Temporal lobe (tissue), 2 donors: ENCODE measurements around a stretch of chr6.

DNA sequence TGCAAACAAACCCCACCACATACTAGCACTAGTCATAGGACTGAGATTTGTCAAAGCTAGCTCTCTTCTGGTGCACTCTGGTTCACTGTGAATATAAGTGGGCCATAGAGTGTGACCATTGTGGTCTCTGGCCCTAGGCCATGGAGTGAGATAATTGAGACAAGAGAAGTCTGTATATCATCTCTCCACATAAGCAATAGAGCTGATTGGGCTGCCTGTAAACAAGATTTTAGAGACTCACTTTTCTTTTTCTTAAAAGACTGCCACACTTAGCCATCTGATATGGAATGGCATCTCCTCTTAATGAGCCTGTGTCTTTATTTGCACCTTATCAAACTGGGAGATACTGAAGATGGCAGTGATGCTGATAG lies 247.2 kb downstream of the LAMA2 start:
- RAMPAGE, long total RNA: no peak

- RAMPAGE, long total RNA: no peak
These were observed 325.3 kb downstream of the LAMA2 start for GRCh38 chr6:129208081-129208770.

DNA sequence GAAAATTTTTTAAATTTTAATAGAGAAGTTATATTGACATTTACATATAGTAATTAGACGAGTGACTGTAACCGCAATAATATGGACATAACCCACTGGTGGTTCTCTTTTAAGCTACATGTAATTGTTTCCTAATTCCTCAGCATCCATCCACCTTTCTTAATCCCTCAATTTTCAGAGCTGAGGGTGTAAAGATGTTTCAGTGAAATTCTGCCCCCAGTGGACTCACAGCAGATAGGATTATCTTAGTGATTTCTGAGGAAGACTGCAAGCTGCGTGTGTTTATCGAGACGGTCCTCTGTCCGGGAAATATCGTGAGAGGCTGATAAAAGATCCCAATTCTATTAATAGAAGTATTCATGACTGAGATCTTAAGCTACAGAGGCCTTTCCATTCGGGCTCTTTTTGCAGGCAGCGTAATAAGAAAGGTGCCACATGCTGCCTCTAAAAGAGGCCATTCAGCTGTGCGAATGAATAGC lies 209.1 kb downstream of the ARHGAP18 start:
- RAMPAGE, long total RNA: no peak

DNA sequence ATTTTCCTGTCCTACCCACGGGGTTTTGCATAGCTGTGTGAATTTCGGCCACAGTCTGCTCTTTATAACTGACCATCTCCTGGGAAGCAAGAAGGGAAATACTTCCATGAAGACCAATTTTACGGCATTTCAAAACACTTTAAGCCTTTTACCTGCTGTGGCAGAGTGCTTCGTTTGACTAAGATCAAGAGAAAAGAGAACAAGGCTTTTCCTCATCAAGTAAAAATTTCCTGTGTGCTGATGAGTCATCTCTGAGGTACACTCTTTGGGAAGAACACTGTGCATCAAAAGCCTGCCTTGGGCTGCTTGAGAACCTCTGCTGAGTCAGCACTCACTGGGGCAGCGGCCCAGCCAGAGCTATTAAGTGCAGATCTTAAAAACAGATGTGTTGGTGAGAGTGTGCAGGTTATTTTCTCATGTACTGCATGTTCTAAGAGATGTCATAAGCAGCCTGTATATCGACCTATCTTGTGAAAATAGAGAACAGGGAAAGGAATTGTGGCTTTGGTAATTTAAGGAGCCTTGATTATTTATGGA lies 208.6 kb downstream of the ARHGAP18 start:
- RAMPAGE, long total RNA: no peak

DNA sequence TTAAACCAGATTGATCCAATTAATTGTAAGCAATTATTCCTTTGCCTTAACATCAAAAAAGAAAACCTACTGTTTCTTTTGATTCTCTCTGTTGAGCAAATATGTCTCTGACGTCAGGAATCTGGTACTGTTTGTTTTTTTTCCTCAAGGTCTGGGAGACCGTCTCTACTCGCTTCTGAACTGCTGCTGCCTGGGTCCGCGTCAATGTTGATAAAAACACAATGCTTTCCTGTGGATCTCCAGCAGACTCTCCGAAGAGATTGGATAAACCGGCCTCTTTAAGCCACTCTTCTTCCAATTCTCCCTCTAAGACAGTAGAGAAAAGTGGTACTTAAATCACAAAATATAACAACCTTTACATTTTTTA lies 71.7 kb downstream of the ARHGAP18 start:
- RAMPAGE, long total RNA: no peak

DNA sequence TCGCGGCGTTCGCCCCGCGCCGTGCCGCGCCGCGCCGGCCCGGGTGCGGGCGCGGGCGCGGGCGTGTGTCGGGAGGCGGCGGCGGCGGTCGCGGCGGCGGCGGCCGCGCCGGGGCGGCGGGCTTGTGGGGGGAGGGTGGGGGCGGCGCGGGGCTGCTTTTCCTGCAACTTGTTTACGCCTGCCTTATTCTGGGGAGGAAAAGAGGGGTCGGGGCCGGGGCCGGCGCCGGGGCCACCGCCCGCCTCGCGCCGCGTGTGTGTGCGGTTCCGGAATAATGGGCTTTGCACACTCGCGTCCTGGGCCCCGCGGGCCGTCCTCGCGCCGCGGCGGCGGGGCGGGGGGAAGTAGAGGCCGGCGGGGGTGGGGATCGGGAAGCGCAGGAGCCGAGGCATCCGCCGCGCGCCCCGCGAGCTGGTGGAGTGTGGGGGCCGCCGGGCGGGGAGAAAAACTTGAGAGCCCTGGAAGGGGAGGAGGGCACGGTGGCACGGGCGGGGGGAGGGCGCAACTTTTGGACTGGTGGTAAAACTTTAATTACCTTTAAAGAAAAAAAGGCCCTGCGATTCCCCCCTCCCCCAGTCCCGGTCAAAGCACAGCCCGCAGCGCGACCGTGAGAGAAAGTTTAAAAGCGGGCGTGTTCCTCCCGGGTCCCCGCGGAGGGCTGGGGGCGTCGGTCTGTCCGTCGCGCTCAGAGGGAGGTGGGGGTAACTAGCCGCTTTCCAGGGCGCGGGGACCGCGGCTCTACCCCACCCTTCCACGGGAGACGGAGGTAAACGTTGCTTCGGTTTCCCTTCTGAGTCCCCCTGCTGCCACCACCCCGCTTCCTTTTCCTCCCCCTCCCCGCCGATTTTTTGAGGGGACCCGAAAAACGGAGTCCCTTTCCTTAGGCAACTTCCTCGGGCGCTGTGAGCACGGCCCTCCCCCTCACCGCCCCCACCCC lies 1.8 kb downstream of the L3MBTL3 start:
- RAMPAGE, long total RNA: no peak

- RAMPAGE, long total RNA: no peak
These were observed 734 bp upstream of the SAMD3 start for GRCh38 chr6:130223383-130223987.

- RAMPAGE, long total RNA: no peak
These were observed 7.5 kb downstream of the SMLR1 start for GRCh38 chr6:130834614-130835135.

DNA sequence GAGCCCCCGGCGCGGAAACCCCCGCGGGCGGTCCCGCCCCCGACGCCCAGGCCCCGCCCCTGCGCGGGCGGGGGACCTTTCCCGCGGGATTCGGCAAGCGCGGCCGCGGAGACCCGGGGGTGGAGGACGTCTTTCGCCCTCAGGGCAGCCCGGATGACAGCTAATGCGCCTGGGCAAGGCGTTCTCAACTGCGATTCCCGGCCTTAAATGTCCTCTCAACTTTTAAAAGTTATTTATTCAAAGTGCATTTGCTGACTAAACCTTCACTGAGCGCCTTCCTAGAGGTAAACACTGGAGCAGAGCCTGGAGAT lies 243 bp upstream of the EPB41L2 start:
- RAMPAGE, long total RNA: no peak

DNA sequence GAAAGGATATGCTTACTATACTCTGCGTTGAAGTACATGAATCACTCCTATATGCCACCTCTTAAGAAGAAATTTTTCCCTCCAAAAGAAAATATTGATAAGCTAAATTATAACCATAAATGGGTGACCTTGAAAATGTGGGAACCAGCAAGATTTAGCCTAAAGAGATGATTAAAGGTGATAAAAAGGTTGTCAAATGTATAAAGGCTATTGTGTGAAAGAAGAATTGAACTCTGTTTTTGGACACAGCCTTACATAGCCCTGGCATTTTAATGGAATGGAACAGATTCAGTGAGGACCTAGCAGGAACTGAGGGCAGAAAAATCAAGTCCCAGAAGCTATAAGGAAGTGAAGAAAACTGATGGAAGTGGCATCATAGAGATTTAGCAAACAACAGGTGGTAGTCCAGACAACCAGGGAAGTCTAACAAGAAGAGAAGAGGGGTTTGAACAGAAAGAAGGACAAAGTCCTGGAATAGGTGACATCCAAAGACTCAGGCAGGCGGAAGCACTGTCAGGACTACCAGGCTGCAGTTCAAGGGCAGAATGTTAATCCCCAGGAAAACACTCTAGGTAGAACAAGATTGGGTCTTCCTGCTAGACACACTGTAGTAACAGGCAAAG lies 1.9 kb upstream of the EPB41L2 start:
- RAMPAGE, long total RNA: no peak

DNA sequence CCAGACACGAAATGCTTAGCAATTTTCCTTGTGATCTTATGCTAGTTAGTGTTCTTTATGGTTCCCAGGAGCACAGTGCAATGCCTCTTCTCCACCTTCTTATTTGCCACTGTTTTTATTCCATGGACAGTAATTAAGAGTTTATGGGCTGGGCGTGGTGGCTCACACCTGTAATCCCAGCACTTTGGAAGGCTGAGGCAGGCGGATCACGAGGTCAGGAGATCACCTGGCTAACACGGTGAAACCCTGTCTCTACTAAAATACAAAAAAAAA lies 55.6 kb downstream of the ENPP1 start:
- RAMPAGE, long total RNA: no peak

- RAMPAGE, long total RNA: no peak
These were observed 27.3 kb upstream of the CCN2 start for GRCh38 chr6:131978434-131978984.

DNA sequence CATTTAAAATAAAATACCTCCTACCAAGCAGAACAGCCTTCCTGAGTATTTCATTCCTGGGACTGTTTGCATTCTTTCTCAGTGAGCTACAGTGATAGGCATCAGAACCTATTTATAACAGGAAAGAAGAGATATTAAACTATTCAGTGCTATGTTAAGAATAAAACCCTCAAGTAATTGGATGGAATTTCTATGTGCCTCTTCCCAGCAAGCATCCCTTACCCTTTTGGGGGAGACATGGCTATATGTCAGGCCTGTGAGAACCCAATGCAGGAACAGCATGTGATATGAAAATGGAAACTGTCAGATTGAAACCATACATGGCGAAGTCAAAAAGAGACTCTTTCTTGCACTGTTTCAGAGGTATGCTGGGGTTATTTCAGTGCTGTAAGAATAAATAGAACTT lies 133.8 kb upstream of the CCN2 start:
- RAMPAGE, long total RNA: no peak

- RAMPAGE, long total RNA: no peak
These were observed 67.7 kb downstream of the MOXD1 start for GRCh38 chr6:132333469-132334026.

- RAMPAGE, long total RNA: no peak
These were observed 46.6 kb downstream of the MOXD1 start for GRCh38 chr6:132354411-132355319.

GRCh38 chr6:132659373-132659718 lies 364 bp upstream of the TAAR1 start:
- RAMPAGE, long total RNA: no peak

- RAMPAGE, long total RNA: no peak
These were observed 4.4 kb downstream of the RPS12 start for GRCh38 chr6:132818618-132819286.

GRCh38 chr6:133396500-133396699 lies 155.2 kb downstream of the EYA4 start:
- RAMPAGE, long total RNA: no peak

- RAMPAGE, long total RNA: no peak
These were observed 127.2 kb upstream of the TCF21 start for GRCh38 chr6:133761733-133762130.

DNA sequence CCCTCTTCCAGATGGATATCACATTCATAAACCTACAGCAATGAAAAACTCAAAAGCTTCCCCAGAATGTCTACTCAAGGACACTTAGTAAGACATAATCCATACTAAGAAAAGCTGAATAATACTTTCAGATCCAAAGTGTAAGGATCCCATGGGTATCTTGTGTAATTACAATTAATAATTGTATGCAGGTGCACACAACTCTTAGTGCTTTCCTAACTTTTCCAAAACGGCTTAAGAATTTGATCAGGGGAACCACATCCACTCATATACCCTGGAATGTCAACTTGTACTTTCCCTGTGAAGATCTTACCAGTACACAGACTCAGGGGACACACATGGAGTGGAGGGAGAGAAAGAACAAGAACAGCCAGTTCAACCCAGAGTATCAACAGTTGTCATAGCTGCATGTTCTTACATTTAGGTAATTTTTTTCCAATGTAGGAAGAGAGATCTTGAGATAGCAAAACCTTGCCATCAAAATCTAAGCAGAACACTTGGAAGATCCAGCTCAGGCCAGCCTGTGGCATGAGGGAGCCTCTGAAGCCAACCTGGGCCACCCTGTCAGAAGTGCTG lies 125.0 kb upstream of the TCF21 start:
- RAMPAGE, long total RNA: no peak